Hair follicle dermal papilla cell (primary cell): ENCODE measurements around a stretch of chr17.

GRCh38 chr17:64006379-64007179, 8.4 kb downstream of the PRR29 start:
- CAGE, long polyA plus RNA = no peak

DNA sequence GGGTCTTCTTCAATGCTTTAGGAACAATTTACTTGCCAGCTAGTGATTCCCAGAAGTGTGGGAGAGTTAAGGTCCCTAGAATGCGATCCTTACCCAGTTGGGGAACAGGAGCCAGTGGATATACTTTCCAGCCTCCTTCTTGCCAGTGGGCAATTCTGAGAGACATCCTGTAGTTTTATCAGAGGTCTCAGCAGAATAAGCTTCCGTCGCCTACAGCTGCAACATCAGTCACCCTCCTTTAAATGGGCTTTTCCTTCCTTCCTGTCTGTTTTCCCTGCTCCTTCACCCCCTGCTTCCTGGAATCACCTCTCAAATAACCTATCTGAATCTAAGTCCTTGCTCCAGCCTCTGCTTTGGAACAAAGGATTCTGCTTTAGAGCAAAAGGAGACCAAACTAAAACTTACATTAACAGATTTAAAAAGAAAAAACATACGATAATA, 4.0 kb downstream of the ICAM2 start:
- CAGE, long polyA plus RNA = no peak

DNA sequence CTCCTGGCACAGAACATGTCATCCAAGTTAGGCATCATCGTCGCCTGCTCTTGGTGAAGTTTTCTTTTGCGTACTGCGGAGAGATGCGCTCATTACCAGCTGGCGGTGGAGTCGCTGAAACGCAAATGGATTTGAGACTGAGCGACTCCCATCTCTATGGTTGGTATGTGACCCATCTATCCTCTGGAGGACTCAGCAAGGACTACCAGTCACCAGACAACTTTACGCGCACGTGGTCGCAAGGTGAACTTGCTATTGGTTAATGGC, 15.6 kb upstream of the ERN1 start:
- CAGE, long polyA plus RNA = no peak

- CAGE, long polyA plus RNA = no peak
Observed at GRCh38 chr17:64213109-64213442, 50.0 kb downstream of the TEX2 start.

- CAGE, long polyA plus RNA = no peak
Observed at GRCh38 chr17:64216304-64217121, 46.5 kb downstream of the TEX2 start.

DNA sequence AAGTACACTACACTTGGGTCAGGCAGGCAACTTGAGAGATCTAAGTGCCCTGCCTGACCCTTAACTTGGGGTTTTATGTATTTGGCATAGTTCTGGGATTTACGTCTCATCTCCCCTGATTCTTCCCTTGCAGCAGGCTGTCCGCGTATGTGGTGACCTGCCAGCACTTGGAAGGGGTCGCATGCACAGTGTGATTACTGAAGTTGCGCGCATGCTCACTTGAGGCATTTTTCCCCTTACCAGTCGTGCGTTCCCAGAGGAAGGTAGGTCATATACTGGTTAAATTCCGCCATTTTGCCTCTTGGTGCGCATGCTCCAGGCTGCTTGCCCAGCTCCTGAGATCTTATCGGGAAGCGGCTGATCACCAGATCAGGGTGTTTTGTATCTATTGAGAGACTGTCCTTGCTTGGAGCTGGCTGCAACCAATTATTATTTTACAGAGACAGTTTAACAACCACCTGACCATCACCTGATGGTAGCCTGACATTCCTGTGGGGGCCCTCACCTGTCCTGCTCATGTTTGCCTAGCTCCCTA, 56.5 kb upstream of the TEX2 start:
- CAGE, long polyA plus RNA = no peak

DNA sequence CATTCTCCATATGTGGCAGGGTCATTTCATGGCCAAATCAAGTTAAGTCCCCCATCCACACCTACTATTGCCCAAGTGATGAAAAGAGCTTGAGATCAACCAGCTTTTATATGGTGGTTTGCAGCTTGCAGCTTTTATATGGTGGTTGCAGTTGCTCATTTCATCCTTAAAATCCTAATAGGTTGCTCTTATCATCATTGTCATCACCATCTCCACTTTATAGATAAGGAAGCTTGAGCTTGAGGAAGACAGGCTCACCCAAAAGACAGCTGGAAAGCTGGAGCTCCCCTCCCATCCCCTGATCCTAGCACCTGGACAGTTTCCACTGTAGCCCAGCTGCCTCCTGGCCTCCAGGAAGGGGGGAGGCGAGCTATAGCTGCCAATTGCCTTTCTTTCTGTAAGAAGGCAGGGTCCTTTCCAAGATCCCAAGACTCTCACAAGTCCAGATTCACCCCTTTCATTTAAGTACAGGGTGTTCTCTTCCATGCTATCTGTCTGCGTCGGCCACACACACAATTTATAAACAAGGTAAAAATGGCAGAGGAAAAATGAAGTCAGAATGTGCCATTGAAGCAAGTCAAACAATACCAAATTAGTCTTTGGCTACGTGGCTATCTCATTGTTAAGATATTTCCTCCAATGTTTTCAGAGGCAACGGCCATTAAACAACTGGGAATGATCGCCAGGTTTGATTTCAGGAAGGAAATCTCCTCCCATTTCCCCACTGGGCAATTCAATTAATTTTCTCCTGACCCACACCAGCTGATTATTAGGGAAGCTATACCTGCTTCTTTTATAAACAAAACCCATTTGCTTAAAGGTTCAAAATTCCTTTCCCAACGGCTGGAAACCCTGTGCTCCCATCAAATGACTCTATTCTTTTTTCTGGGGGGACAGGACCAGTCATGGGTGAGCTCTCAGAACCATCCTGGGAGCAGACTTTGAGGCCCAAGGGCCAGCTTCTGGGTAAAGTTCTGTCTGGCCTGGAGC, 63.2 kb downstream of the PECAM1 start:
- CAGE, long polyA plus RNA = no peak

GRCh38 chr17:64362754-64363510, 27.7 kb downstream of the PECAM1 start:
- CAGE, long polyA plus RNA = no peak

DNA sequence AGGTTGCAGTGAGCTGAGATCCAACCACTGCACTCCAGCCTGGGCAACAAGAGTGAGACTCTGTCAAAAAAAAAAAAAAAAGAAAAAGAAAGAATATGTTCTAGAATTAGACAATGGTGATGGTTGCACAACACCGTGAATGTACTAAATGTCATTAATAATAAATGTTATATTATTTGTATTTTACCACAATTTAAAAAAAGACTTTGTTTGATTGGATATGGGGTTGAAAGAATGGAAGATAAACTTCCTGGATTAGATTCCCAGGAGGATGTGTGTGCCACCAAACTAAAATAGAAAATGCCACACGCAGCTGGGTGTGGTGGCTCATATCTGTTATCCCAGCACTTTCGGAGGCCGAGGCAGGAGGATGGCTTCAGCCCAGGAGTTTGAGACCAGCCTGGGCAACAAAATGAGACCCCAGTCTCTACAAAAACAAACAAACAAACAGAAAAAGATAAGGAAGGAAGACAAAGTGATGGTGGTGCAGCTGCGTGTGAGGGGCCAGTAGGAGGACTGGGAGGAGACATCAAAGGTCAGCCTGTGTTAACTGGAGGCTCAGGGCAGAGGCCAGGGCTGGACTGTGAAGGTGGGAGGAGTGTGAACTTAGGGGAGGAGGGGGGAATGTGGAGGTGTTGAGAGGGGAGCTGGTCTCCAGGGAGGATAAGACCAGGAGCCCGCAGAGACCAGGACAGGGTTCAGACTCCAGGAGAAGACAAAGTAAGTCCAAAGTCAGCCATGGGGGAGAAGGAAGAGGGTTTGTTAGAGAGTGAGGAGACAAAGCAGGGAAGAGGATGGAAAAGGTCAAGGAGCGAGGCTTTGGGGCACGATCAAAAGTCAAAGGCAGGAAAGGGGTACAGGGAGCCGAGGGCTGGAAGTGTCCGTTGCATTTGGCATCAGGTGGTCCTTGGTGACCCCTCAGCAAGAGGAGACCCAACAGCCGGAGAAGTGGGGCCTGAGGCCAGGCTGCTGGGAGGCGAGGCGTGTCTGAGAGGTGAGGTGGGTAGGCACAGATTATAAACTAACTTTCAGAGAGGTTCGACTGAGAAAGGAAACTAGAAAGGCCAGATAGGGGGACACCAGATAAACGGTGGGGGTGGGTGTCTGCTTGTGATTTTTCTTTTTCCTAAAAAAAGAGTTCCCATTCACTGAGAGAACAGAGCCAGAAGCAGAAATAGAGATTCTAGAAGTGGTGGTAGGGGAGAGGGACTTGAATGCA, 3.9 kb downstream of the PECAM1 start:
- CAGE, long polyA plus RNA = no peak

- CAGE, long polyA plus RNA = no peak
Observed at GRCh38 chr17:64441927-64443029, 6.6 kb upstream of the MILR1 start.

DNA sequence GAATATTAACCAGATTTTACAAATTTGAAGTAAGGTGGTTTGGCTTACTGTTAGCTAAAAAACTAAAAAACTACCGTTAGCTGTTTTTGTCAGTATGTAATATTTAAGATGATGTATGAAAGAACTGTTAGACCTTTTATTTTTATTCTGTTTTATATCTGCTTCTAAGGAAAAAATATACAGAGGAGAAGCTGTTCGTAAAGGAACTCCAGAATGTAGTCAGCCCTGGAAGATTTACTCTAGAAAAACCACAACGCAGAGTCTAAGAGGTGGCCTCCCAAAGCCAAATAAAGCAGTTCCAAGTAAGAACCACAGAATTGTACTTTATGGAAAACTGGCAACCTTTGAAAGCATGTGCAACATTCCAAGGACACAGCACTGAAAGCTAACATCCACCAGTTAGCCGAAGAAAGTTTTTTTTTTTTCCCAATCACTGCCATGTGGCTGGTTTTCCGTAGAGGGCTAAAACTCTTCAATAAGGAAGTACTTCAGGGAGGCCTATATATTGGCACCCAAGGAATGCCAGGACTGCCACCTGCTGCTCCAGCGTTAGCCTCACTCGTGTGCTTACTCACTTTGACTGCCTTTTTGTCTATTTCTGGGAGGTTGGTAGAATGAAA, 25.1 kb downstream of the CEP95 start:
- CAGE, long polyA plus RNA = no peak

- CAGE, long polyA plus RNA = no peak
Observed at GRCh38 chr17:64532667-64533024, 25.9 kb downstream of the CEP95 start.

GRCh38 chr17:64535996-64536331, 29.2 kb downstream of the CEP95 start:
- CAGE, long polyA plus RNA = no peak

DNA sequence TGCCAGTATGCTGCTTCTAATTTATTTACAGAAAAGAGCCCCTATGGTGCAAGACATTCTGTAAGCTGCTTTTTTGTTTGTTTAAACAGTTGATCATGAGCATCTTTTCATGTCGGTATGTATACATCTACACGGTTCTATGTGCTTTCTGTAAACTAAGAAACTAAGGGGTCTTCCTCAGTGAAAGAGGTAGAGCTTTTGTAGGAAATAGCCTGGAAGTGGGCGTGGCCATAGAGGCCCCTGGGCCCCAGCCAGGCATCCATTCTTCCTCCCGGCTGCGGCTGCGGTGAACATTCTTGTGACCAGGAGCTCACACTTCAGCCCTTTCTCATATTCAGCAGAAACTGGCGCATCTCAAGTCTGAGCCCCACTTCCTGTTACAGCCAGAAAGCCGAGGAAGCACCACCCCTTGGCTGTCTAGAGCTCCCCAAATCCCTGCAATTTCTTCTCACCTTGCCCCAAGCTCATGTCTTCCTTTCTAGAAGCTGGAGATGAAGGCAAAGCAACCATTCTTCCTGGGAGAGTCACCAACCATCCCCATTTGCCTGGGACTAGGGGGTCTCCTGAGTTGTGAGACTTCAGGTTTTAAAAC, 46.9 kb upstream of the SMURF2 start:
- CAGE, long polyA plus RNA = no peak

- CAGE, long polyA plus RNA = no peak
Observed at GRCh38 chr17:64969926-64970489, 50.7 kb upstream of the LRRC37A3 start.

DNA sequence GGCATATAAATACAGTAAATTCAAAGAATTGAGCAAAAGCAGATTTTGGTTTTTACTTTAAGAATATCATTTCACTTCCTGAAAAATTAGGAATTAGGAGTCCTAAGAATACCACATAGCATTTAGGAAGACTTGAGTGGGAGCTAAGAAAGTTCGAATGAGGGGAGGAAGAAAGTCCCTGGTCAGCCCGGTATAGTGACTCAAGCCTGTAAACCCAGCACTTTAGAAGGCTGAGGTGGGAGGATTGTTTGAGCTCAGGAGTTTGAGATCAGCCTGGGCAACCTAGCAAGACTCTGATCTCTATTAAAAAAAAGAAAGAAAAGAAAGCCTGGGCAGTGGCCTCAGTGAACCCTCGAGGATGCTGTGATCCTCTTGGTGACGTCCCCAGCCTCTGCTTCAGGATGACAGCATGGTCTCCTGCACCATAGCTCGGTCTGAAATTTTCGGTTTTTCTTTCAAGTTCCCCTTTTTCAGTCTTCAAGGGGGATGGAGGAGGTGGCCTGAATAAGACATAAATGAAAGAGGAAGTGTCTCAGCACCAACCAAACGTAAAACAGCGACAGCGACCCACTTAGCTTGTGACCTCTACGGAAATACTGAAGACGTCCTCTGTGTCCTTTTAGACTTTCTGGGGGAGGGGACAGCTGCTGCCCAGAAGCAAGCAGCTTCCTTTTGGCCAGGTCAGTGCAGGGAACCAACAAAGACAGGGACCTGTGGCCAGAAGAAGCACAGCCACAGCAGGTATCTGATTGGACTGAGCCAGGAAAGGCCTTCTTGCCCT, 66.5 kb upstream of the LRRC37A3 start:
- CAGE, long polyA plus RNA = no peak

- CAGE, long polyA plus RNA = no peak
Observed at GRCh38 chr17:65028670-65029083, 27.9 kb downstream of the GNA13 start.

DNA sequence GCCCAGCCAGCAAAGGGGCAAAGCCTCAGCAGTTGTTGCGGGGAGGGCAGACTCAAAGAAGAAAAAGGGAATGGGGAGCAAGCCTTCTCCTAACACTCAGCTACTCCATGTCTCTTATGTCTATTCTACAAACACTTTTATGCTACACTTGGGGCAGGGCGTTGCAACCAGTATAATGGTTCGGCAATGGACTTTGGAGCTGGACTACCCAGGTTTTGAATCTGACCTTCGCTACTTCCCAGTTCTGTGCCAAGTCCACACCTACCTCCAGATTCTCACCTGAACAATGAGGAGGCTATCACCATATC, 31.1 kb upstream of the GNA13 start:
- CAGE, long polyA plus RNA = no peak

GRCh38 chr17:65156324-65157440, 19.5 kb downstream of the RGS9 start:
- CAGE, long polyA plus RNA = no peak

DNA sequence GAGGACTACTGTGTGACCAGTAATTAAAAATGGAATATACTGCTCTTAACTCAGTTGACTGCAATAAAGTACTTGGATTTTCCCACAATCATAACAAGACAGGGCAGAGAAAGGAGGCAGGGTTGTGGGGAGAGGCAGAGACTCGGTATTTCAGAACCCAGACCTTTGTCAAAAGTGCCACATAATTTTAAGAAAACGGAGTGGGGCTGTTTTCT, 7.9 kb downstream of the AXIN2 start:
- CAGE, long polyA plus RNA = no peak